ENCODE data around the gene RGCC.

GRCh38 chr13:40929062-40929580, 90.0 kb downstream of the ELF1 start:
- PRO-cap = no peak
- RAMPAGE, long total RNA, 3 experiments = no peak in any of the 3 experiments

DNA sequence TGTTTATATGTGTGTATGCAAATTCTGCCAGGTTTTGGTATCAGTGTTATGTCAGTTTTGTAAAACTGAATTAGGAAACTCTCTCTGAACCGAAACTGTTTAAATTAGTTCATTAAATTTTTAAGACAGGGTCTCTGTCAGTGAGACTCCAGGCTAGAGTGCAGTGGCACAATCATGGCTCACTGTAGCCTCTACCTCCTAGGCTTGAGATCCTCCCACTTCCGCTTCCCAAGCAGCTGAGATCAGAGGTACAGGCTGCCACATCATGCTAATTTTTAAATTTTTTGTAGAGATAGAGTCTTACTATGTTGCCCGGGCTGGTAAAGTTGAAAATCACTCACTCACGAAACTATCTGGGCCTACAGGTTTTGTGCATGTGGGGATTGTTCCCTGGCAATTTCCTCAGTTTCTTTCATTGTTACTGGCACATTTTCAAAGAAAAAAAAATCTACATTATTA, 49.5 kb downstream of the ELF1 start:
- PRO-cap = no peak
- RAMPAGE, long total RNA, 3 experiments = no peak in any of the 3 experiments

- PRO-cap = no peak
- RAMPAGE, long total RNA, 3 experiments = no peak in any of the 3 experiments
Observed at GRCh38 chr13:41017092-41018195, 1.7 kb downstream of the ELF1 start.

- PRO-cap = no peak
- RAMPAGE, long total RNA, 3 experiments = start-site peak on the minus strand in 1 of 3 experiments, at chr13:41025301-41025615 at its widest, 12 reads per replicate
Observed at GRCh38 chr13:41025251-41025733, 6.2 kb upstream of the ELF1 start.

DNA sequence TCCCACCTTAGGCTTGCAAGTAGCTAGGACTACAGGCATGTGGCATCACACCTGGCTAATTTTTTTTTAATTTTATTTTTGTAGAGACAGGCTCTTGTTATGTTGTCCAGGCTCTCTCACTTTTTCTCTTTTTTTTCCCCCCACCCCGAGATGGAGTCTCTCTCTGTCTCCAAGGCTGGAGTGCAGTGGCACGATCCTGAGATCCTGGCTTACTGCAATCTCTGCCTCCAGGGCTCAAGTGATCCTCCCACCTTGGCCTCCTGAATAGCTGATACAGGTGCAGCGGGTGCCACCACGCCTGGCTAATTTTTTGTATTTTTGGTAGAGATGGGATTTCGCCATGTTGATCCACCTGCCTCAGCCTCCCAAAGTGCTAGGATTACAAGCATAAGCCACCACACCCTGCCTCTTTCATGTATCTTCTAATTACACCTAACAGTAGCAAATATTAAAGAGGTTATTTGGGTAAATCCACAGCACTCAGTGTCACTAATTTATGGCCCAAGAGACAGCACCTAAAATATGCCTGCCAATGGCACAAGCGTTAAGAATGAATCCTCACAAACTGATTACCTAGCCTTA, 4.0 kb upstream of the WBP4 start:
- PRO-cap = no peak
- RAMPAGE, long total RNA, 3 experiments = no peak in any of the 3 experiments

DNA sequence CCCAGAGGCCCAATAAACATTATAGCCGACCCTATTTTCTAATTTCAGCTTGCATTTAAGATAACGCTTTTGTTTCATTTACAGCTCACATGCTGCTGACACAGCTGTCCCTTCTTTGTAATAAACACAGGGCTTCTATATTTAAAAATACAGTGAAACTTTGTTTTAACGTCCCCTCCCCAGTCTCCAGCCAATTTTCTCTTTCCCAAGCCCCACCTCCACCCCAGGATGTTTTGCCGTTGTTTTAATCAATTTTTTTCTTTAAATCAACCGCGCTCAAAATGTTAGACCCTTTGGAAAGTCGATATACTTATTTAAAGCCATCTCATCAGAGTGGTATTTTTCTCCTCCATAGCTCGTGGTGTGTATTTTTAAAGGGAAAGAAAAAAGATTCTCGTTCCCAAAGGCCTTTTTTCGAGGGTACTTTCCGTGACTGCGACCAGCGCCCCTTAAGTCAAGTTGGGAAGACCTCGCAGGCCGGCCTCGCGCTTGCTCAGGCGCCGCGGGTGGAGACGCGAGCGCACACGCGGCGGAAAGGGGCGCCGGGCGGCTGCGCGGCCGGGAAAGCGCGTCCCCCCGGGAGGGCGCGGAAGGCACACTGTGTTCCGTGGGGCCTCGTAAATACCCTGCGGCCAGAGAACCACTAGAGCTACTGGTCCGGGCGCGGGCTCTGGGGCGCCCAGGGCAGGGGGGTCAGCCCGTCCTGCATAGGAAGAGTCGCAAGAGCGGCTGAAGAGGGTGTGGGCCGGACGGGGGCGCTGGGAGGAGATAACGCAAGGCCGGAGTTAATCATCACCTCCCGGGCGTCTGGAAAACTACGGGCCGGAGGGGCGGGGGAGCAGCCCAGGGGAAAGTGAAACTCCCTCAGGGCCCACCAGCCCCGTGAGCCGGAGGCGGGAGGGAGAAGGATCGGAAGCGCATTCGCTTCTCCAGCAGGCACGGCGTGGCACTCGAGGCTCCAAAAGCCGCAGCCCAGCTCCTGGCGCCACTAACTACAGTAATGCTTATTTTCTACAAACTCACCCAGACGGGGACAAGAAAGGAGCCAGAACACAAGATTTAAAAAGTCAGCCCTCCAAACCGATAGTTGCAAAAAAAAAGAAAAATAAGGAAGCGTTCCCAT, 1.3 kb upstream of the WBP4 start:
- PRO-cap = bidirectional peak, plus-strand start at position 646 of the sequence, minus-strand start at position 508 of the sequence; bidirectional peak, plus-strand start at position 885 of the sequence, minus-strand start at position 742 of the sequence
- RAMPAGE, long total RNA, 3 experiments = start-site peak on the minus strand in 1 of 3 experiments, centred at position 527 of the sequence, 38 reads per replicate

- PRO-cap = no peak
- RAMPAGE, long total RNA, 3 experiments = no peak in any of the 3 experiments
Observed at GRCh38 chr13:41455740-41456143, 1.6 kb upstream of the RGCC start.

GRCh38 chr13:41456946-41457695, at the start of gene RGCC:
Gene RGCC (plus strand): TSS chr13:41457550.
- PRO-cap = bidirectional peak, plus-strand start at chr13:41457550, minus-strand start at chr13:41457183
- RAMPAGE, long total RNA, 3 experiments = start-site peak on the plus strand in 3 of 3 experiments, at chr13:41457547-41457586 at its widest, 7 to 289 reads per replicate

DNA sequence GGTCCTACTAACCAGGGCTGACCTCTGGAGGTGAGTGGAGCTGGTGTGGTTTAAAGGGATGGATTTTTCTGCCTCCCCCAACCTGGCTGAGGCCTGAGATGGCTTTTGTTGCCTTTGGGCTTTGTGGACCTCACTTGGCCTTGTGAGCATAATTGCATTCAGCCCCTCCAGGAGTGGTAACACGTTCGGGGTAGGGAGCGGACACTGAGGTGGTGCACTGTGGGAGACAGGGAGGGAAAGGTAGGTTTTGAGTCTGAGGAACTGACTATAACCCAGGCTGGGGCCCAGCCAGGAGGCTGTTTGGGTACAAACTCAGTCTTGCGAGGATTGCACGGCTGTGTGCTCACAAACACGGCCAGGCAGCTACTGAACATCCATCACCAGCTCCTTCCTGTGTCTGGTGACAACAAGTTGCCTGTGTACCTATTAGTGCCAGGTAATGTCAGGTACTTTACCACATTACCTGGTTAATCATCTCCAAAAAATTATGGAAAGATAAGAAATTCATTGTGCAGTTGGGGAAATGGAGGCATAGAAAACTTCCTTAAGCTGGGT, 97.6 kb downstream of the RGCC start:
- PRO-cap = no peak
- RAMPAGE, long total RNA, 3 experiments = no peak in any of the 3 experiments

DNA sequence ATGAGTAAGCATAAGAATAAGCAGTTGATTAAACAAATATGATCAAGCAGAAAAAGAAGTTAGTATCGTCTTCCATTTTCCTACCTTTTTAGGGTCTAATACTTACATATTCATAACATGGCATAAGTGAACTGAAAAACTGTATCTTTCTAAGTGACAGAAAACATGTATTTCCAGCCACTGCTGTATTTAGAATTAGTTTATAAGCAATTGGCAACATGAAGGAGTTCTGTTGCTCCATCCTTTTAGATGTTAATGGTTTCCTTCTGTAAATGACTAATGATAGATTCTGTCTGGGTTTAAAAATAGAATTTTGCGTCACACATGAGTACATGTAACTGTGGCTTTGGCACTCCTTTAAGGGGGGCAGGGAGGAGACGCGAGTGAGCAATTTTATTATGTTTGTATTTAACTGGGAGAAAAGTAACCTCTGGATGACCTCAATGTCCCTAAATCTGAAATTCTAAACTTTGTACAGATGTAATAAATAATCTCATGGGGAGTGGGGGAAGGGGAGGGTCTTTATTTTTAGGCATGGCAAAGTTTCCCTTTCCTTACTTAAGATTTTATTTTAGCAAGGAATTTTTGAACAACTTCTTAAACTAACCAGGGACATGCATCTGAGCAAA, 237.5 kb downstream of the RGCC start:
- PRO-cap = no peak
- RAMPAGE, long total RNA, 3 experiments = no peak in any of the 3 experiments

GRCh38 chr13:41780649-41781405, 180.1 kb downstream of the VWA8 start:
- PRO-cap = no peak
- RAMPAGE, long total RNA, 3 experiments = start-site peak on the minus strand in 1 of 3 experiments, at chr13:41780660-41781131 at its widest, 12 reads per replicate

- PRO-cap = no peak
- RAMPAGE, long total RNA, 3 experiments = no peak in any of the 3 experiments
Observed at GRCh38 chr13:41851388-41851992, 109.4 kb downstream of the VWA8 start.

DNA sequence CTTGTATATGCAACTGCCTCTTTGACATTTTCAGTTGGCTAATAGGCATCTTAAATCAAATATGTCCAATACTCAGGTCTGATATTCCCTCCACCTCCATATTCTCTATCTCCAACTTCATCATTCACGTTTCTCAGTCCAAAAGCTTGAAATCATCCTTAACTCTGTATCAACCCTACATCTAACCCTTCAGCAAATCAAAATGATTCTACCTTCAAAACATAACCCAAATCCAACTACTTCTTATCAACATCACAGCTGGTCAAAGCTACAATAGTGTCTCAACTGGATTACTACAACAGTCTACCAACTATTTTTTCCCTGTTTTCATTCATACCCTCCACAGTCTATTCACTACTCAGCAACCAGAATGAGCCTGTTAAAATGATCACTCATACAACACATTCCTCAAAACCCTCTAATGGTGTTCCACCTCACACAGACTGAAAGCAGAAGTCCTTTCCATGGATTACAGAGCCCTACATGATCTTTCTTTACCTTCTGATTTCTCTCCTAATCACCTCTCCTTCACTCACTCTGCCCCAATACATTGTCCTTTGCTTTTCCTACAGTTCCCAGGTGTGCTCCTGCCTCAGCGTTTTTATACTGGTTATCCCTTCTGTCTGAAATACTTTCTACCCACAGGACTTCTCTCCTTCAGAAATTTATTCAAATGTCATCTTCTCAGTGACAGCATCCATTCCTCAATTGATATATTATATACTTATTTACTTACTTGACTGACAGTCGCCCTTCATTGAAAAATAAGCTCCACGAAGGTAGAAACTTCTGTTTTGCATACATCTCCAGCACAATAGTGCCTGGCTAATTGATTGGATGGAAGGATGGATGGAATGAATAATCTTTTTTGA, 84.8 kb downstream of the VWA8 start:
- PRO-cap = no peak
- RAMPAGE, long total RNA, 3 experiments = no peak in any of the 3 experiments

GRCh38 chr13:41879206-41879883, 81.6 kb downstream of the VWA8 start:
- PRO-cap = no peak
- RAMPAGE, long total RNA, 3 experiments = no peak in any of the 3 experiments

DNA sequence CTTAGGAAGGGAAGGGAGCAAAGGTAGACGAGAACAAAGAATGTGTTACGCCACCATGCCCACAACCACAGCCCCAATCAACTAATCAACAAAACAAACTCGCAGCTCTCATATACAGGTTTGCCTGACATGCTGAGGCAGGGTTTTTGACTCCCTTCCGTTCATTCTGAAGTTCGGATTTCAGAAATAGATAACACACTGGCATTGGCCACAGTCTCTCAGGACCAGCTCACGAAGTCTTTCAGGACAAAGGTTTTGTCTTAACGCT, 13.7 kb upstream of the VWA8 start:
- PRO-cap = no peak
- RAMPAGE, long total RNA, 3 experiments = no peak in any of the 3 experiments

GRCh38 chr13:42028402-42028977, 20.0 kb upstream of the DGKH start:
- PRO-cap = no peak
- RAMPAGE, long total RNA, 3 experiments = no peak in any of the 3 experiments

GRCh38 chr13:42087309-42087996, 39.0 kb downstream of the DGKH start:
- PRO-cap = no peak
- RAMPAGE, long total RNA, 3 experiments = no peak in any of the 3 experiments

GRCh38 chr13:42130577-42131543, 82.4 kb downstream of the DGKH start:
- PRO-cap = no peak
- RAMPAGE, long total RNA, 3 experiments = no peak in any of the 3 experiments

DNA sequence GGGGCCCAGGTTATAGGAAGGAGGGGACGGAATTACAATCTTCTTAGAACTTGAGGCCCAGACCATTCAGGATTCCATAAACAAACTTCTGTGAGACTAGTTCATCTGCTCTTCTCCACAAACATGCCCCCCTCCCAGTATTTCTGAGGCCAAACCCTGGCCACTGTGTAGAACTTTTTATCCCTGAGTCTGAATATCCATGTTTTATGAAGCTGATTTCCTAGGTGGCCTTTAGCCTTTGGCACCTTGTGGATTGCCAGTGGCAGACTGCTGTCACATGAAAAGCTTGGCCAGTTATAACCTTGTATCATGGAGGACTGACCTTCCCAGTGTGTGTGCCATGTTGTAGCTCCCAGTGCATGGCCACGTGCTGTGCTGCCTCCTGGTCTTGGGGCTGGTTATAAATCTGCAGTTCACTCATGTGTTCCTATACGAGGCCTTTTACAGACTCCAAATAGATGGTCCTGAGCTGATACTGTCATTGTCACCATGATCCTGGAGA, 91.6 kb downstream of the DGKH start:
- PRO-cap = no peak
- RAMPAGE, long total RNA, 3 experiments = start-site peak on the plus strand in 1 of 3 experiments, centred at position 245 of the sequence, 7 reads per replicate

- PRO-cap = no peak
- RAMPAGE, long total RNA, 3 experiments = no peak in any of the 3 experiments
Observed at GRCh38 chr13:42219025-42220069, 52.6 kb upstream of the AKAP11 start.

Measured in tibial nerve (tissue), 3 donors.